Cardiac muscle cell (in vitro differentiated cells and primary cell): ENCODE measurements around a stretch of chr18.

GRCh38 chr18:8703912-8704257 lies 1.5 kb upstream of the MTCL1 start:
- RAMPAGE, long total RNA: no peak
- RRBS: no CpG with 5 or more reads among the region's 9 CpGs

DNA sequence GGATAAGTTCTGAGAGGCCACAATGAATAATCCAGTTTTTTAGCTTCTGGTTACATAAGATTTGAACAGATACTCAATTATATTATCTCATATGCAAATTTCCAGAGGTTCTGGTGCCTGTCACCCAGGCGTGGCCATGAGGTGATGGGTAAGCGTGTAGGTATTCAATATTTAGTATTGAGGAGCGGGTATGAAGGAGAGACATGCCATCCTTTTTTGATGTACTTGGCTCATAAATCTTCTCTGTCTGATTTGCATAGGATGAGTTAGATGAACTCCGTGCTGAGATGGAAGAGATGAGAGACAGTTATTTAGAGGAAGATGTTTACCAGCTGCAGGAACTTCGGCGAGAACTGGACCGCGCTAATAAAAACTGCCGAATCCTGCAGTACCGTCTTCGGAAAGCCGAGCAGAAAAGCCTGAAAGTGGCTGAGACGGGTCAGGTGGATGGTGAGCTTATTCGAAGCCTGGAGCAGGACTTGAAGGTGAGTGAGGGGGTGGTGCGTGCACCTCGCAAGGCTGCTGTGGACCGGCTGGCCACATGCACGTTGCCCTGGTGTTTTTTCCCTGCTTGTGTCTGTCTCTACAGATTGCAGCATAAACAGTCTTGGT lies 12.9 kb downstream of the MTCL1 start:
- RAMPAGE, long total RNA: no peak
- RRBS: no CpG with 5 or more reads among the region's 18 CpGs

DNA sequence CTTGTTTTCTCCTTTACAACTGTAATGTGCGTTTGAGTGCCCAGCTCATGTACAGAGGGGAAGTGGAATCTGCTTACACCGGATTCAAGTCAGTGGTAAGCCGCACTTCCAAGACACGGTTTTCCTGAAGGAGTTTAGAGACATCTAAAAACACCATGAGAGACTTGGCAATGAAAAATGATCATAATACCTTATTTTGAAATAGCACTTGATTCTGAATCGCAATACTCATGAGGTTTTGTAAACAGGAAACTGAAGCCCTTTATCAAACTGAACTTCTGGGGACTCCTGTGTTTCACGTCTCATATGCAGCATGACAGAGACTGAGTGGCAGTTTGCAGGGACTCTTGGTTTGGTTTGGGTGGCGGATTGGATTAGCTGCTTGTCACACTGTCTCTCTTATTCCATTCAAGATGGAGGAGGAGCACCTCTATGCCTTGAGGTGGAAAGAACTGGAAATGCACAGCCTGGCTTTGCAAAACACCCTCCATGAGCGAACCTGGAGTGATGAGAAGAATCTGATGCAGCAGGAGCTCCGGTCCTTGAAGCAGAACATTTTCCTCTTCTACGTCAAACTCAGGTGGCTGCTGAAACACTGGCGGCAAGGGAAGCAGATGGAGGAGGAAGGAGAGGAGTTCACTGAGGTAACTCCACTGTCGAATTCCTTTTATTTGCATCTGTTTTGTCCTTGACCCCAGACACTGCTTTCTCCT lies 90.6 kb downstream of the MTCL1 start:
- RAMPAGE, long total RNA: no peak
- RRBS: no CpG with 5 or more reads among the region's 12 CpGs

- RAMPAGE, long total RNA: no peak
- RRBS: no CpG with 5 or more reads among the region's 2 CpGs
These were observed 88.3 kb upstream of the NDUFV2 start for GRCh38 chr18:9014094-9014603.

DNA sequence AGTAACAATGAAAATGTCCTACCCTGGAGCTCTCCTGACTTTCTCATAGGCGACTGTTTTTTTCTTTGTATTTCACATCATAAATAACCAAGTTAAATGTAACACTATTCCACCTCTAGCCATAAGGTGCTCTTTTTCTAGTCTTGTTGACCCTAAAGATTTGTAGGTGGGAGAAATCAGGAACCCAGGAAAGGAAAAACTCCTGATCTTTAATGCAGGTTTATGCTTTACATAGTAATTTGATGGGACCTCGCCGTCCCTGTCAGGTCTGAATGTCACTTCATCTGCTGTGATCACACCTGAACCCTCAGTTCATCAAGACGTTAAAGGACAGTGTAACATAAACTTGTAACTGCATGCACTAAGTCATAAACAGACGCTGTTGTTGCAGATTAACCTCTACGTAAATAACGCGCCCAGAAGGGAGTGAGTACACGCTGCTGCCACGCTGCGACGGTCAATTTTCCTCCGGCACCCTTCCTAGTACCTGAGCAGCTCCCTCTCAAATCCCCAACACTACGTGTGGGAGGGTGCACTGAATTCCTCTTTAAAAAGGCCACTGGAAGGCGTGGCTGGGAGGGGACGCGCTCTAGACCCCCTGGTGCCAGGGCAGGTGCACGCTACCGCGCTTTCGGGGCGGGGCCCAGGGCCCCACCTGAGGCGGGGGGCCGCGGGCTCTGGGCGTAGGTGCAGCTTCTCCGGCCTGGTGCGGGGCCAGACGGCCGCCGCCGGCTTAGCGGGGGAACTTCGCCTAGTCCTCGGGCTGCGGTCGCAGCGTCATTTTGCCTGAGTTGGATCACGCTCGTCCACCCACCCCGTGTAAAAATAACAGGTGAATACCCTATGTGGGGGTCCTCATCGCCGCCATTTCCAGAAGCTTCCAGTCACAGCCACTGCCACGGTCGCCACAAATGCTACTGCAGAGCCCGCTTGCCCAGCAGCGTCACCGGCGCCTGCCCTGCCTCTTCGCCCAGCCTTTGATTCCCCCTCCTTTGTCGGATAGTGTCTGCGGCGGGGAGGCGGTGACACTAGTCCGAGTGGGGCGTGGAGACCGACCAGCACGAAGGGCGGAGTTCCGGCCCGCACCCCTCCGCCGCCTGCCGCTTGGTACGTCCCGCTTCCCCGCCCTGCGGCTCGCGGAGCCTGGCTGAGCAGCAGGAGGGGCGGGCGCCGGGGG lies 669 bp upstream of the ANKRD12 start:
- RAMPAGE, long total RNA: no peak
- RRBS: under 1% methylated on average over 10 of the region's 73 CpGs

GRCh38 chr18:9146167-9146476 lies 9.5 kb downstream of the ANKRD12 start:
- RAMPAGE, long total RNA: no peak
- RRBS: no CpG with 5 or more reads among the region's 1 CpG

GRCh38 chr18:9157818-9158122 lies 21.2 kb downstream of the ANKRD12 start:
- RAMPAGE, long total RNA: no peak
- RRBS: no CpG with 5 or more reads among the region's 2 CpGs

DNA sequence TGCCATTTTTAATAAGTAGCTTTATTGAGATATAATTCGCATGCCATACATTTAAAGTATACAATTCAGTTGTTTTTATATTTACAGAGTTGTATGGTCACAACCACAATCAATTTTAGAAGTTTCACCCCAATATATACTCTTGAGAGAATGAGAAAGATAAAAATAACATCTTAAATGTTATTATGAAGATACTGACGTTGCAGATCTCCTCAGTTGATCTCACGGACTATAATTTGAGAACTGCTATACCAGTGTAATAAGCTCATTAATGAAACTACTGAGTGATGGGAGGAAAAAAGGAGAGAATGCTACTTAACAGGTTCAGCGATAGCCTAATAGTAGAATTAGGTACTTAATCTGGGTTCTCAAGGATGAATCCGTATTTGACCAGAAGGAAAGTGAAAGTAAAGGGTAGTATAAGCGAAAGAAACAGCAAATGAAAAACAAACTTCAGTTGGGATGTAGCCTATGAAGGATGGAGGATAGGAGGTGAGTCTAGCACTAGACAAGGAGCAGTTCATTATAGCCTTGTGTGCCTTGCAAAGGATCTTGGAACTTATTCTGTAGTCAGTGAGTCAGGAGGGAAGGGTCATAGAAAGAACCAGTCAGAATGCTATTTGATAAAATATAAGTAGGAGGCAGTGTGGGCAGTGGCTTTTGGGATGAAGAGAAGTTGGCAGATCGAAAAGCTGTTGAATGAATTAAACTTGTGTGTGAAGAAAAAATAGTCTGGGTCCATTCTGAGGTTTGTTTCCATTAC lies 48.3 kb downstream of the ANKRD12 start:
- RAMPAGE, long total RNA: no peak
- RRBS: no CpG with 5 or more reads among the region's 7 CpGs

DNA sequence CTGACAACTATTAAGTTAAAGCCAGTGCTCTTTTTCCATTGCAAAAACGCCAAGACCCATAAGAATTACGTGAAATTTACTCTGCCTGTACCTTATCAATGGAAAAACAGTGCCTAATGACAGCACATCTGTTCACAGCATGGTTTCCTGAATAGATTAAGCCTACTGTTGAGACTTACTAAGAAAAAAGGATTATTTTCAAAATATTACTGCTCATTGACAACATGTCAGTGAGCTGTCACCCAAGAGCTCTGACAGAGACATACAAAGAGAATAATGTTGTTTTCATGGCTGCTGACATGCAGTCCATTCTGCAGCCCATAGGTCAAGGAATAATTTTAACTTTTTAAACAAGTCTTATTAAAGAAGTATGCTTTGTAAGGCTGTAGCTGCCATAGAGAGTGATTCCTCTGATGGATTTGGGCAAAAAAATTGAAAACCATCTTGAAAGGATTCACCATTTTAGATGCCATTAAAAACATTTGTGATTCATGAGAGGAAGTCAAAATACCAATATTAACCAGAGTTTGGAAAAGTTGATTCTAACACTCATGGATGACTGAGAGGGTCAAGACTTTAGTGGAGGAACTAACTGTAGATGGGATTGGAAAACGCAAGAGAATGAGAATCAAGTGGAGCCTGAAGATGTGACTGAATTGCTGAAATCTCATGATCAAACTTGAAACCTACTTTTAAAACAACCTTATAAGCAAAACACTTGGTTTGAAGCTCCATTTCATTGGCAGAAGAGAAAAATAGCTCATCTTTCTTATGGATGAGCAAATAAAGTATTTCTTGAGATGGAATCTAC lies 53.2 kb downstream of the ANKRD12 start:
- RAMPAGE, long total RNA: no peak
- RRBS: no CpG with 5 or more reads among the region's 3 CpGs

GRCh38 chr18:9237079-9237475 lies 97.5 kb upstream of the TWSG1 start:
- RAMPAGE, long total RNA: no peak

DNA sequence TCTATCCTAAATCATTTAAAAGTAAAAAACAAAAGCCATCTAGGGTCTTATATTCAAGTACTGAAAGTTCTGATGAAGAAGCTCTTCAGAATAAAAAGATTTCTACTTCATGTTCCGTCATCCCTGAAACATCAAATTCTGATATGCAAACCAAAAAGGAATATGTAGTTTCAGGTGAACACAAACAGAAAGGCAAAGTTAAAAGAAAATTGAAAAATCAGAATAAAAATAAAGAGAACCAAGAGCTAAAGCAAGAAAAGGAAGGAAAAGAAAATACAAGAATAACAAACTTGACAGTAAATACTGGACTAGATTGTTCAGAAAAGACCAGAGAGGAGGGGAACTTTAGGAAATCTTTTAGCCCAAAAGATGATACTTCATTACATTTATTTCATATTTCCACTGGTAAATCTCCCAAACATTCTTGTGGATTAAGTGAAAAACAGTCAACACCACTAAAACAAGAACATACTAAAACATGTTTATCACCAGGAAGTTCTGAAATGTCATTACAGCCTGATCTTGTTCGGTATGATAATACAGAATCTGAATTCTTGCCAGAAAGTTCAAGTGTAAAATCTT lies 80.0 kb upstream of the TWSG1 start:
- RAMPAGE, long total RNA: no peak
- RRBS: no CpG with 5 or more reads among the region's 2 CpGs

GRCh38 chr18:9516735-9517545 lies 41.6 kb downstream of the RALBP1 start:
- RAMPAGE, long total RNA: no peak
- RRBS: no CpG with 5 or more reads among the region's 7 CpGs

DNA sequence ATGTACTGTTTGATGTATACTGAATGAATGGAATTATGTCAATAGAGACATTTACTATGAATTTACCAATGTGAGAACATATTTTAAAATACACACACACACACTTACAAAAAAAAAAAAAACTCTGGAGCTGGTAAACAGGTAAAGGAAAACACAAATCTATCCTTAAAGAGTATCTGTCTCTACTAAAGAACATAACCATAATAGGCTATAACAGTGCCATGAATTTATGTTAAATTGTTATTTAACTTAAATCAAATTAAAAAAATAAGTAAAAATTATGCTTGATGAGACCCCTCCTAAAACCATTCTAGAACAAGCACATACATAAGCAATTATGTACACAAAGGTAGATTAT lies 21.8 kb downstream of the PPP4R1 start:
- RAMPAGE, long total RNA: no peak

DNA sequence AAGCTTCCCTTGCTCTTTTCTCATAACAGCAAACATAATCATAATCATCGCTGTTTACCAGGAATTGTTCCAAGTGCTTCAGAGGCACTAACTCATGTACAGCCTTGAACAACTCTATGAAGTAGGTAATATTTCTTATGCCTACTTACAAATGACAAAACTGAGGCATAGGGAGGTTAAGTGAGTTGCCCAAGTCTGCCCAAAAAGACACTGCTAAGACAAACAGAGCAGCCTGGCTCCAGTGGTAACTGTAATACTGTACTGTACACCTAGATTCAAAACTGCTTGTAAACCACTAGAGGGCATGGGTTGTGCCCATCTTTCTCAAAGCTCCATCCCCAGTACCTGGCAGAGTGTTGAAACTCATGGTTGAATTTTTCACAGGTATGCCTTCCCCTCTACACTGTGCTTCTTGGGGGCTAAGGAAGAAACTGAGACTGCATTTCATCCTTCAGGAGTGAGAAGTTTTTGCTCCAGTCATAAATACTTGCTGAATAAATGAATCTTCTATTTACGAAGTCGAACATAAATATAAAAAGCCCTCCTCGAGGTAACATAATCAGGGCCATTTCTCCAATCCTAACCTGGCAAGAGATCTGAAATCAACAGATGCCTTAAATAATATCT lies 2.1 kb downstream of the PPP4R1 start:
- RAMPAGE, long total RNA: no peak
- RRBS: no CpG with 5 or more reads among the region's 4 CpGs

DNA sequence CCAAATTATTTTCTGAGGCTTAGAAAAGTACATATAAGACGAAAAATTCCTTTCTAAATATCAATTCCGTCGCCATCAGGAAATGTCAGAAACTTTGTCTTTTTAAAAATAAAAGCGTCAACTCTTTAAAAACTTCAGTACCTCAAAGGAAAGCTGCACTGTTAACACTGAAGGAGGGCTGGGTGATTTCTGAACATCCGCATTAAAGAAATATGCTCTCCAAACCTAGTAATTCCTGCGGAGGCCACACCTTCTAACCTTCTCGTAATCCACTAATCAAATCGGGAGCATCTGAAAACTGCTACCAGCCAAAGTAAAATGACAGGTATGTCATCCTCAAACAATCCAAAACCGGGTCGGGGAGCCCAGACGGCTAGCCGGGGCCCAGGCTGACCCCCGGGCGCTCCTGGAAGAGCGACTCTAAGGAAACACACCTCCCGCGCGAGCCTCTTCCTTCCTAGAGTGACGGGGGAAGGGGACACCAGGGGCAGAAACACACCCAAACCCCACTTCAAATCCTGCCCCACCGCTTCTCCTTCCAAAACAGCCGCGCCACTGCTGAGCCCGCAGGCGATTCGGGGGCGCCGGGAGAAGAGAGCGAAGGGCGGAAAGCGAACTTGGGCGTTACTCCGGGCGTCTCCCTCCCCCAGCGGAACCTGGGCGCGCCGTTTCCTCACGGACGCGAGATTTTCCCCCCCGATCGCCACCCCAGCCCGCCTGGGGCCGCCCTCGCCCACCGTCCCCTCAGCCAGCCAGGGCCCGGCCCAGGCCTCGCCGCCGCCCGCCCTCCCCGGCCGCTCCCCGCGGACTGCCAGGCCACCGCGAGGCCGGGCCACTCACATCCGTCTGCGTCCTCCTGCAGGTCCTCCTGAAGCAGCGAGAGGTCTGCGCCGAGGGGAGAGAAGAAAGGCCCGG lies 716 bp downstream of the PPP4R1 start:
- RAMPAGE, long total RNA: no peak
- RRBS: 4% methylated on average over 17 of the region's 64 CpGs

DNA sequence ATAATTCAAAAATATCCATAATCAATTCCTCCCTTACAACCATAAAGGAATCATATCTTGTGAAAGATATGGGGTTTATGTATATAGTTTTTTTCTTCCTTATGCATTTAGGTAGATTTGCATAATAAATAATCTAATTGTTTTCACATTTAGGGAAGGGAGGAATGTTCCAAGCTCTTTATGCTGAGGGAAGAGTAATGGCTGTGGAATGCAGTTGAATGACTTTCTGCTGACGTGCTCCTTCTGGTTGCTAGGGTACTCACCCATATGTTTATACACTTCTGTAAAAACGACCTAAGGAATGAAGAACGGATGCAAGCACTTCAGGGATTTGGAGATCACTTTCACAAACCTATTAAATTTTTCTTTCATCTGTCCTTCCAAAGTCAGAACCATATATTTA lies 29.2 kb upstream of the PPP4R1 start:
- RAMPAGE, long total RNA: no peak
- RRBS: no CpG with 5 or more reads among the region's 3 CpGs

DNA sequence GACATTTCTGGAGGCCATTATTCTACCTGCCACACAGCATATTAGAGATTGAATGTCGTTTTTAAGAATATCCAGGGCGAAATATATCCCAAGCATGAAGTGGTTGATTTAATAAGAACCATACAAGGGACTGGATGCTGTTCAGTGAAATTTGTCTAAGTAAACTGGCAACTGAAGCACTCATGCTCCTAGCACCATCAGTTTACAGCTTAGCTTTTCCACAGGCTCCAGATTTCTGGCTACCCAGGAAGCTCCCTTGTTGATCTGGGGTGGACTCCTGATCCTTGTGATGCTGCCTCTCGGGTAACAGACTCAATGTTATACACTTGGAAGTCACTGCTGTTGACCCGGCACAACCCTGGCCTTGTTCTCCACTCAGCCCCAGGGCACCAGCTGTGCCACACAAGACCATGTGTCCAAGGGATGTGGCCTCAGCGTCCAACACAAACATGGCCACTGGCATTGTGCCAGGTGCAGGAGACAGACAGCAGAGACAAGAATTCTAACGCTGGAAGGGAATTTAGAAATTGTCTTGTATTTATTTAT lies 38.9 kb upstream of the PPP4R1 start:
- RAMPAGE, long total RNA: no peak
- RRBS: no CpG with 5 or more reads among the region's 6 CpGs

DNA sequence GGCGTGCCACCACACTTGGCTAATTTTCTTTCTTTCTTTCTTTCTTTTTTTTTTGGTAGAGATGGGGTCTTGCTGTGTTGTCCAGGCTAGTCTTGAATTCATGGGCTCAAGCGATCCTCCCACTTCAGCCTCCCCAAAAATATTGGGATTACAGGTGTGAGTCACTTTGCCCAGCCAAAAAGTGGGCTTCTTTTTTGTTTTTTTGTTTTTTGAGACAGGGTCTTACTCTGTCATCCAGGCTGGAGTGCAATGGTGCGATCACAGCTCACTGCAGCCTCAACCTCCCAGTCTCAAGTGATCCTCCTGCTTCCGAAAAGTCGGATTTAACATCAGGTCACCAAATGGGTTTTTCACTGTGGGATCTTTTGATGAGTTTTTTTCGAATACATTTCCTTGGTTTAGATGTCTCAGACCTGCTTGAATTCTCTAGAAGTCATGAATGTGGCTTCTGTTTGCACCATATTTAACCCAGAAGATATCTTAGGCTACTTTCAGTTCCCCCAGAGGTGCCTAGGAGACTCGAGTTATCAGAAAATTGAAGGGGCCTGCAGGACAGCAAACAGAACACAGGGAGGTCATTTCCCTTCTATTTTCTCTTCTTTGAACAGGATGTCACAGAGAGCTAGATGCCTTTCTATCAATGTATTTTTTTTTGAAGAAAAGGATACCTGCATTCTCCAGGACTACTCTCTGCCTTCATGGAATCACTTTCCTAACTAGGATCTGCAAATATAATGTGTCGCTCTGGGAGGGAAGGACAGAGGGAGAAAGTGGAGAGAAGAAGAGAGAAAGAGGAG lies 9.0 kb downstream of the RAB31 start:
- RAMPAGE, long total RNA: no peak
- RRBS: no CpG with 5 or more reads among the region's 8 CpGs

DNA sequence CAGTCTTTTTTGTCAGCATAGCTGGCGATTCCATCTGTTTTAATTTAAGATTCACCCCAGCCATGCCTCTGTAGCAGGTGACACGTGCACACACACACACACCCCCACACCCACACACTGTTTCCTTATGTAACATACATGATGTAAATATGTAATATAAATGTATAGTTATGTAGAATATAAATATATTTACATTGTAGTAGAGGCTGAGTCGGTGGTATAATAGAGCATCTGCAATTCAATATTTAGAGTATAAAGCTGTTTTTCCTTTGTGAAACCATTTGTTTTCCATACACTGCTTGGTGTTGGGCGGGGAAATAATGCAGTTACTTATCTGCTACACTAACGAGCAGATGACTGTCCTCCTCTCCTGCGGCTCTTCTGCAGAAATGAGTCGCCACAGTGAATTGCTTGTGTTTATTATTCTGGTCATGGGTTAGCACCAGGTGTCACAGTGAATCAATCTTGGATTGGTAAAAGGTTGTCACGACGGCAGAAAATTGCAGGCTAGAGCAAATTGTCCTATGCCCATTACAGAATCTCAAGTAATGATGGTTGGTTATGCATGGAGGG lies 29.2 kb downstream of the RAB31 start:
- RAMPAGE, long total RNA: no peak
- RRBS: no CpG with 5 or more reads among the region's 9 CpGs

DNA sequence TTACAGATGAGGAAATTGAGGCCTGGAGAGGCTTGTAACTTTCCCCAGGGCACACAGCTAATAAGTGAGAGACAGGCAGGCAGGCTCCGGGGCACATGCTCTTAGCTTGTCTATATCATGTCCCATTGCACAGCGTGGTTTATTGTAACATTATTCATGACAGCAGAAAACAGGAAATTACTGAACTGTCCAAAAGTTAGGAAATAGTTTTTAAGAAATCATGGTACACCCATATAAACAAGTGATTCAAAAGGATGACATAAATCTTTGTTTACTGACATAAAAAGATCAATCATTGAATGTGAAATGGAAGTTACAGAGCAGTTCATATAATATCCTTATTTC lies 34.3 kb upstream of the TXNDC2 start:
- RAMPAGE, long total RNA: no peak
- RRBS: no CpG with 5 or more reads among the region's 2 CpGs